ENCODE results near the gene CNTN3.

DNA sequence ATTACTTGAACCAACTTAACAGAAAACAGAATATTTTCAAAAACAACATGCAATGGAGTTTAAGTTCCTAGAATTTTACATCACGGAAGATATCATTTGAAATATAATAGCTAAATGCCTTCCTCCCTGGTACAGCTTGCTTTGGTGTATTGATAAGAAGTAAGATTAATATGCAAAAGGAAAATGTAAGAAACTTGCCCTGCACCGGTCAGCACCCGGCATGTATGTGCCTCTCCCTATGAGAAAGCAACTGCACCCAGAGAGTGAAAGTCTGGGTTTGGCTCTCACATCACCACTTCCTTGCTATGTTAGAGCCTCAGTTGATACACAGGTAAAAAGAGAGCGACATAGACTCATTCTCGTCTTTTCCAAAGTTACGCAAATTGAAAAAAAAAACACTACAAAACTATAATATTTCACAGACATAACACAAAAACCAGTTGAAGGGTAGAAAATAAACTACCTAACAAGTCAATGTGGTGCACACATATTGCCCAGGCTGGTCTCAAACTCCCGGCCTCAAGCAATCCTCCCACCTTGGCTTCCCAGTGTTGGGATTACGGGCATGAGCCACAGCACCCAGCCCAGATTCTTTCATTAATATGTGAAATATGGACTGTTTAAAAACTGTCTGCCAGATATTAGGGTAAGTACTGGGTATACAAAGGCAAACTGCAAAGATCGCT, 96.6 kb downstream of the FOXP1 start:
- RAMPAGE, long total RNA = no peak
- RRBS = no CpG with 5 or more reads among the region's 9 CpGs

GRCh38 chr3:71693617-71694106, 31.5 kb downstream of the EIF4E3 start:
- RAMPAGE, long total RNA = no peak
- RRBS = no CpG with 5 or more reads among the region's 8 CpGs

GRCh38 chr3:71725663-71726148, 504 bp upstream of the EIF4E3 start:
- RAMPAGE, long total RNA = no peak
- RRBS = 12% methylated on average over 2 of the region's 18 CpGs

GRCh38 chr3:71726155-71726764, 1.1 kb upstream of the EIF4E3 start:
- RAMPAGE, long total RNA = no peak
- RRBS = no CpG with 5 or more reads among the region's 10 CpGs

DNA sequence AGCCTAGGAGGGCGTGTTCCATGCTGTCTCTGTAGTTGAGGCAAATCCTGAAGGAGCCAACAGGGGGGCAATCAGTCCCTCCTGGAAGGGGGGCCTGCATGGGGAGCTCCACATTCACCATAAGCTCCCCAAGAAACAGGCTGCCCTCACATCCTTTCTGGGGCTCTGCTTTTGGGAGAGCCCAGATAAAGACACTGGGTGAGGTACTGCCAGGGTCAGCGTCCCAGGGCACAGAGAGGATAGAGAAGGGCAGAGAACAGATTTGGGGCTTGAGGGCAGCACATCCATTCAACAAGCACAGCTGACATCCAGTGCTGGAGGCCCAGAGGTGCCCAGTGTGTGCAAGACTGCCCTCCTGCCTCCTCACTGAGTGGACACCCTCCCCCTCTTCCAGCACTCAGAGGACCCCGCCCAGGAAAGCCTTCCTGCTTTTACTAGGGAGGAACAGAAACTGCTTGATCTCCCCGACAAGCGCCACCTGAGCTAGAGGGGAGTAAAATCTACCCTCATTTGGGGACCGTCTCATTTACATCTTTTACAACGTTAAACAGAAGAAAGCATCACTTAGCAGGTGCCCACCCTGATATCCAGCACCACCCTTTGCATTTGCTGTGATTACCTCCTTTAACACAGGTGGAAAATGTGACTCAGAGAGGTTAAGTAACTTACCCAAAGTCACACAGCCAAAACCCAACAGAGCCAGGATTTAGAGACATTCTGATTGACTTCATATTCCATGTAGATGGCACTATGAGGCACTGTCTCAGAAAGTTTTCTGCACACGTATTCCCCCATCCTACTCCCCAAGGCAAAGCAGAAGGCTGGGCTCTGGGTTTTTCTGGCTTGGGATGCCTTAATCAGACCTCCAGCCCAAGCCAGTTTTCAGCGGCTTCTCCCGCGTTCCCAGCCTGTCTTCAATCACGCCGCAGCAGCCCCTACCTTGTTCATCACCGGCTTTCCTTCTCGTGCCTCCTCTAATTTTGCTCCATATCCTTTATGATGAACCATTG, 314.3 kb upstream of the PROK2 start:
- RAMPAGE, long total RNA = no peak
- RRBS = no CpG with 5 or more reads among the region's 15 CpGs

- RAMPAGE, long total RNA = no peak
- RRBS = no CpG with 5 or more reads among the region's 4 CpGs
These were observed 342.3 kb upstream of the PROK2 start for GRCh38 chr3:72127302-72127612.

- RAMPAGE, long total RNA = no peak
- RRBS = no CpG with 5 or more reads among the region's 3 CpGs
These were observed 342.9 kb upstream of the PROK2 start for GRCh38 chr3:72127854-72128274.

DNA sequence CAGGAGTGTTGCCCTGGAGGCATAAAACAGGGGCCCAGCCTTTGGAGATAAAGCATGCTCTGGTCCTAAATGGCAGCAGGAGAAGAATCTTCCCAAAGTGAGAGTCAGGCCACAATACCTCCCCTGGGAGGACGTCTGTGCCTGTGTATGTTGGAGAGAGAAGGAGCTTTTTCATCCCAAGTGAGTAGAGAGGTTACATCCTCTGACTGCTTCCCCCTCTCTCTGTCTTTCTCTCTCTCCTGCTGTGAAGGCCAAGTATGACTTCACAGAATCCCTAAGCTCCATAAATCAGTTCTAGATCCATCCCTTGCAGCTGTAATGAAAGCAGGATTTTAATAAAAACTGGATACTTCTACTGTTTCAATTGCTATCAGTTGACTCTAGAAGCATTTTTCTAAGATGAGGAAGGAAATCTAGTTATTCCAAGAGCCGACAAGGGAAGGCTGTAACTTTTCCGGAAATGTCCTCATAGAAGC, 389.1 kb upstream of the PROK2 start:
- RAMPAGE, long total RNA = no peak
- RRBS = no CpG with 5 or more reads among the region's 3 CpGs

DNA sequence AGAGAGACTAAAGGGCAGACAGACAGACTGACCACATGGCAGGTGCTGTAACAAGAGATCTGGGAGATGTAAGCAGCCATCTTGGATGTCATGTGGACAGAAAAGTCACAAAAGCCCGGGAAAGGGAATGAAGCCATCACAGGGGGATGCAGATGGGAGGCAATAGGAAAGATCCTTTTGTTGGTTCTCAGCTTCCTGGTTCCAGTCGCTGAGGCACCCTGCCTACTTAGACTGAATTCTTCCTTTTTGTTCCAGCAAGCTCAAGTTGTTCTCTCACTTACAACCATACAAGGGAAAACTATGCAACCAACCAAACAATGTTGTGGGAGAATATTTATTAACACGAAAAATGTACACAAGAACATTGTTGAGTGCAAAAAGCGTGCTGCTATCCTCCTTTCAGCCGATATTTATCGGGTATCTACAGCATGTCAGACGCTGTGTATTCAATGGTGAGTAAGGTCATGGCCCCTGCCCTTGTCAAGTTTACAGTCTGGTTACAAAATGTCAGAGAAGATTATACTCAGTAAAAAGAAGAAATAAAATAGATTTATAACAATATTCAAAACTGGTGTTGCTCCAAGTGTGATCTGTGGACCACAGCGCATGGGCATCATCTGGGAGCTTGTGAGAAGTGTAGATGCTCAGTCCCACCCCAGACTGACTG, 511.8 kb upstream of the PROK2 start:
- RAMPAGE, long total RNA = no peak
- RRBS = no CpG with 5 or more reads among the region's 8 CpGs

DNA sequence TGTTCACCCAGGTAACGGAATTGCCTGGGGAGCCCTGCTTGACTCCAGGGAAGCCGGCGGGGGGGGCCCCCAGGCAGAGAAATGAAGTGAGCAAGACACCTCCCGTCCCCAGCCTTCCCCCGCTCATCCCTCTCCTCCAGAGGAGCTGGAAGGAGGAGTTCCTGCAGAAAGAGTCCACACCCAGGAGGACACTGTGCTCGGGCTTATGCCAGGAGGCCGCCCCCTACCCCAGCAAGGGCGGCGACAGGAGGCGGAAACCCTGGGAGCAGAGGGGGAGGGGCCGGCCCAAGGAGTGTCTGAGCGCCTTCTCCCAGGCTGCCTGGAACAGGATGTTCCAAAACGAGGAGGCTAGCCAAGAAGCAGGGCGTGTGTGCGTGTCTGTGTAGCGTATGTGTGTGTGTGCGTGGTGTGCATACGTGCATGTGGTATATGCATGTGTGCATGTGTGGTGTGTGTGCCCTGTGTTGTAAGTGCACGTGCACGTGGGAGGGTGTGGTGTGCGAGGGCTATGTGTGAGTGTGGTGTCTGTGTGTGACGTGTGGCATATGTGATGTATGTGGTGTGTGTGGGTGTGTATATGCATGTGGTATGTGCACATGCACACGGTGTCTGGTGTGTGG, 511.3 kb downstream of the SHQ1 start:
- RAMPAGE, long total RNA = no peak
- RRBS = no CpG with 5 or more reads among the region's 23 CpGs

GRCh38 chr3:72753780-72754102, 94.5 kb downstream of the SHQ1 start:
- RAMPAGE, long total RNA = no peak
- RRBS = no CpG with 5 or more reads among the region's 1 CpG

DNA sequence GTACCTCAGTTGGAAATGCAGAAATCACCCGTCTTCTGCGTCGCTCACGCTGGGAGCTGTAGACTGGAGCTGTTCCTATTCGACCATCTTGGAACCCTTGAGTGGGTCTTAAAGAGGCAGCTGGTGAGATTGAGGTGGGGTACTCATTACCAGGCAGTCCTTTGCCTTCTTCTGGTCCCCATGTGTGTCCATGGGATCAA, 277.3 kb downstream of the EBLN2 start:
- RAMPAGE, long total RNA = no peak
- RRBS = no CpG with 5 or more reads among the region's 5 CpGs

DNA sequence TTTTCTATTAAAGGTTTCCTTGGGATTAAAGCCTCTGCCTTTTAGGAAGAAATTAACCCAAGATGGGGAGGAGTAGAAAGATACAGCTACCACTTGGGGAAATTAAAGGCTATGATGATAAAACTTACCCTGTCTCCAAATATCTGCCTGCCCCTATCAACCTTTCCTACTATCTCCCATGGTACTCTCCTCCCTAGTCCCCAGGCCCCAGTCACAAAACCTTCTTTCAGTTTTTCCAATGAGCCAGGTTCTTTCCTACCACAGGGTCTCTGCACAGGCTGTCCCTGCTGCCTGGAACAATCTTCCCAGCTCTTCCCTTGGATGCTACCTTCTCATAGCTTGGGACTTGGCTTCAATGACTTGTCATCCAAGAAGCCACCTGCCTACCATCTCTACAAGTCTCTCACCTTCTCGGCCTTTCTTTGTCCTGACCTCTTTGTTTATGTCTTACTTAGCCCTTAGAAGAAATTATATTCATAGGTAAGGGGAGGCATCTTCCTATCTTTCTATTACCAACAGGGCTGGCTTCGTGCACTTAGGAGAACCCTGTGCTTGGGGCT, 136.5 kb downstream of the PDZRN3 start:
- RAMPAGE, long total RNA = no peak
- RRBS = no CpG with 5 or more reads among the region's 2 CpGs

DNA sequence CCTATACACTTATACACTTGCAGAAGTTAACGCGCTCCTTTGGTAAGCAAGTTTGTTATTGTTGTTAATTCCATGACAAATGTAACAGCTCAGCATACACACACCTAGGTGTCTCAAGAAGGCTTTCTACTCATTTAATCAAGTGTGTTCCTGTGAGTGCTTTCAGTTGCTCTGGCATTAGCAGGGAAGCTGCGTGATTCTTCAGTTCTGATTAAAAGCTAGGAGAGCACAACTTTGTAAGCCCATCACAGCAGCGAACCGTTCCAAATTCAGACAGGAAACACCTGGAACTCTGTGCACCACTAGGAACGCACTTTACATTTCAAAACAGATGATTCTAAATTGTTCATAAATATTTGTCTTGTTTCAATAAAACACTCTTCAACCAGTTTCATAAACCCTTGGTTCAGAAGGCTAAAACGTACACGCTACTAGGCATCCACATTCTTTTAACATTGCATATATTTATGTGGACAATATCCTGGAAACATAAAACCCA, 112.7 kb downstream of the PDZRN3 start:
- RAMPAGE, long total RNA = no peak
- RRBS = no CpG with 5 or more reads among the region's 8 CpGs

- RAMPAGE, long total RNA = no peak
- RRBS = no CpG with 5 or more reads among the region's 5 CpGs
These were observed 90.7 kb downstream of the PDZRN3 start for GRCh38 chr3:73533937-73534641.

DNA sequence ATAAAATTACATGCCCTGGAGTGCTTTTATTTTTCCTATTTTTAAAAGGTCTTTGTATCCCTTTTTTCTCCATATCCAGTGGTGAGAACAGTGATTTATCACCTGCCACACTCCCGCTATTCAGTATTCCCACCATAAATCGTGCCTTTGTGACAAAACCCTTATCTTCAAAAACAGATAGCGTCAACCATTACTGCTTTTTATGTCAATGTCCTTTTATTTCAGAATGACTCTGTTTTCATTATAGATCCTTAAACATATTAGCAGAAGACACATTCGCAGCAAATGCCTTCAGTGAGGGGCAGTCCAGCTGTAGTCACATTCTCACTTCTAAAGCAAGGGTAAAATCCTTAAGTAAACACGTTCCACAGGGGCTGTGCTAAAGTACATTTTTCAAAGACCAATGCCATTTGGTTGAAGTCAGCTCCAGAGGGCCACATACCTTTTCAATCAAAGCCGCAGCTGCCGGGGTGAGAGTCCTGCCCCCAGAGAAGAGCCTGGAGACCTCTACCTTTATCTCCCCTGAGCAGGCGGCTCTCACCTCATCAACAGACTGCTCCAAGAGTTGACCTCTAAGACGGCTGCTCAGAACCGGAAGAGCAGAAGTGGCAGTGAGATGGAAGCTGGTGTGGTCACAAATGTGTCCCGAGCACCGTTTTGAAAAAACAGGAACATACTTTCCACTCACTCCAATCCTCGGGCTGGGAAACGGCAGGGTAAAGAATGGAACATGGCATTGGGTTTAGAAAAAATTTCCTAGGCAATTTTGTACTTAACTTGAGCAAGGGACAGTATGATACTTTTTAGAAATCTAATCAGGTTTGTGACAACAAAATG, 53.3 kb downstream of the PDZRN3 start:
- RAMPAGE, long total RNA = no peak
- RRBS = no CpG with 5 or more reads among the region's 14 CpGs

GRCh38 chr3:73766559-73767445, 142.1 kb upstream of the PDZRN3 start:
- RAMPAGE, long total RNA = no peak
- RRBS = no CpG with 5 or more reads among the region's 7 CpGs

DNA sequence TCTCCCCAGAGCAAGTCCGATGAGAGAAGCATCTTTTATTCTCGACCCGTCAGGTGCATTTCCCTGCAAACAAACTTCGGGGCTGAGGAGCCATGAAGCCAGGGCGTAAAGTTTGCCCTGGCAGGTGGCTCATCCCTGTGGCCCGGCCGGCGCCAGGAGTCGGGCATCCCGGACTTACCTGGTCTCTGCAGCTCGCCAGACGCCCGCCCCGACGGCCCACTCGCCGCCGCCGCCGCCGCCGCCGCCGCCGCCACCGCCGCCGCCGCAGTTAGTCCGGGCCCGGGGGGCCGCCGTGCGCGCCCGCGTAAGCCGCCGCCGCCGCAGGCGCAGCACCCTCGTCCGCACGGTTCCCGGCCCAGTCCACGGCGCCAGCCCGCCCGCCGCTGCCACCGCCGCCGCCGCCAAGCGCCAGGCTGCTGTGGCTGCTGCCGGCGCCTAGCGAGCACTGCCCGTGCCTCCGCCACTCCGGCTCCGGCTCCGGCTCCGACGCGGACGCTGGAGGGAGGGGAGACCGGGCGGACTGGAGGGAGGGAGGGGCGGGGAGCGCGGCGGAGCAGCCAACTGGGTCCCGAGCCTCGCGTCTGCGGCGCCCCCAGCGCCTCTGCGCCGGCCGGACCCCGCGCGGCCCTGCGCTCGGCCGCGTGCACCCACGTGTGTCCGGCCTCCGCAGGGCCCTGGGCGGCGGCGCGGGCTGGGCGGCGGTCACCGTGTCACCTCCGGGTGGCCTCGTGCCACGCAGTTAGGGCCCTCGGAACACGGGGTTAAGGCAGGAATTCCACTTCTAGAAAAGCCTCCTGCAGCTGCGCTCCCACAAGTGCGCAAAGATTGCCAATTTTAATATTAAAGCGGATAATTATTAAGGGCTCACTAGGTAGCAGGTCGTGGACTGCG, at the start of gene CNTN3:
Gene CNTN3, minus strand, starts transcription at position 447 of the 891 bp plus-strand sequence.
- RAMPAGE, long total RNA = no peak
- RRBS = 1% methylated on average over 63 of the region's 110 CpGs

- RAMPAGE, long total RNA = no peak
- RRBS = no CpG with 5 or more reads among the region's 7 CpGs
These were observed 162.1 kb upstream of the FRG2C start for GRCh38 chr3:75502042-75502497.

DNA sequence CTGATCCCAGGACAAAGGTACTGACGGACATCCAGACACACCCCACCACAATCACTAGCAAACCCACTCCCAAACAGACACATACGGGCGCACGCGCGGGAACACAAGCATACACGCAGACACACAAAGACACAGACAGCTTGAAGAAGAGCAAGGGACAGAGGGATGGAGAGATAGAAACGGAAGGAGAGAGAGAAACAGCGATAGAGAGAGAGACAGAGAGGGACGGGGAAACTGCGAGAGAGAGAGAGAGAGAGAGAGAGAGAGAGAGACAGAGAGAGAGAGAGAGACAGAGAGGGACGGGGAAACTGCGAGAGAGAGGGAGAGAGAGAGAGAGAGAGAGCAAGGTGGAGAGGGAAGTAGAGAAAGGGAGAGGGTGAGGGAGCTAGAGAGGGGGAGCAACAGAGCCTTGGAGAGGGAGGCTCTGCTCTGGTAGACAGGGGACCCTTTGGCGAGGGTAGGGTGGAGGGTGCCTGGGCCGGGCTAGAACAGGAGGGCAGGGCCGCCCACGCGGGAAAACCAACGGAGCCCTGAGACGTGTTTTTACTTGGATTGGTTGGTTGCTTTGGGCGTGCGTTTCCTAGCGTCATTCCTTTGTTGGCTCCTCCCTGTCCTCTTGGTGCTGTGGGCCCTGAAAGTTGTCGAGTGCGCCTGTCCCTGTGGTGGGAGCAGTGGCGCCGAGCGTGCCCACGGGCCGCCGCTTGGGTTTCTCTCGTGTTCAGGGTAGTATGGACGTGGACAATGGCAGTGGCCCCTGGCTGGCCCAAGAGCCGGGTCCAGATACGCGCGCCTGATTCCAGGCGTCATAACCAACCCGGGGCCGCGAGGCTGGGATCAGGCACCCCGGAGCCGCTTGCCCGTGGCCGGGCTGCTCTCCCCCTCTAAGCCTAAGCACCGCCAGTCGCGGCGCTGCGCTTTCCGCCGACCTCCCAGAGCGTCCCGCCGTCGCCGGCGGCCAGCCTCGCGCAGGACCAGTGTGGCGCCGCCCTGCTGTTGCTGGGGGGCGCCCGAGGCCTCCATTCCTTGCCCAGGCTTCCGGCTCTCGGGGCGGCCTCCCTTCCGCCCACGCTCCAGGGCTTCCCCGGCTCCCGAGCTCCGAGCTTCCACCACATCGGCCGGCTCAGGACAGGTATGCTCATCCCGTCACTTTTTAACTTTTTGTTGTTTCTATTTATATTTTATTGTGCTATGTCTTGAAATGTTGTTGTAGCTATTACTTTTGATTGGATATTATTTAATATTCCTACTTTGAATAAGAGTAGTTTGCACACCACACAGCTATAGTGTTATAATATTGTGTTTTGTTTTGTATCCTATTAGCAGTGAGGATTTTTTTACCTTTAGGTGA, 8.0 kb downstream of the FRG2C start:
- RAMPAGE, long total RNA = no peak
- RRBS = 26% methylated on average over 14 of the region's 75 CpGs